Occipital lobe (tissue), 2 donors: ENCODE measurements around a stretch of chr20.

DNA sequence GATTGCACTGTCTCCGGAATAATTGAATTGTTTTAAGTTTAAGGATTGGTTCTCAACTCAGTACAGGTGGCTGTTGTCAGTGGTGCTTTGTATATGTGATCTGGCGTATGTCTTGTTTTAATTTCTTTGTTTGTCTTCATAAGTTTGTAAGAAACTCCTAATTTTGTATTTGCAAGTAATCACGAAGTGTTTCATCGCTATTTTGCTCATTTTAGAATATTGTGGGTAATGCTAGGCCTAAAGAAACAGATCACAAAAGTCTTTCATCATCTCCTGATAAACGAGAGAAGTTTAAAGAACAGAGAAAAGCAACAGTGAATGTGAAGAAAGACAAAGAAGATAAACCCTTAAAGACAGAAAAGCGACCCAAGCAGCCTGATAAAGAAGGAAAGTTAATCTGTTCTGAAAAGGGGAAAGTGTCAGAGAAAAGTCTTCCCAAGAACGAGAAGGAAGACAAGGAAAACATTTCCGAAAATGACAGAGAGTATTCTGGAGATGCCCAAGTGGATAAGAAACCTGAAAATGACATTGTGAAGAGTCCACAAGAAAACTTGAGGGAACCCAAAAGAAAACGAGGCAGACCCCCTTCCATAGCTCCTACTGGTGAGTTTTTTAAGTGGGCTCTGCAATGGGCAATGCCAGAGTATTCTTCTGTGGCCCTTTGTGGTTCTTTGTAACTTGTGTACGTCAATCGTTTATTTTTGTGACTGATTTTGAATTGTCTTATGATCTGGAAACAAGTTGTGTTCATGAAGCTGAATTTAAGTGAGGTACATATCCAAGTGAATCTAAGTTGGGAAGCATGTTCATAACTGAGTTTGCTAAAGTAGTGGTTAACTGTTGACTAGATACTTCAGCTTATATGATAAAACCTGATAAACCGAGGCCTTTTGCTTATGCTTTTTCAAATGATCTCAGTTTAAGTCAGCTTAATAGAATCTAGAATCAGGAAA, 91.2 kb downstream of the SCAND1 start:
- RAMPAGE, long total RNA, result no peak

DNA sequence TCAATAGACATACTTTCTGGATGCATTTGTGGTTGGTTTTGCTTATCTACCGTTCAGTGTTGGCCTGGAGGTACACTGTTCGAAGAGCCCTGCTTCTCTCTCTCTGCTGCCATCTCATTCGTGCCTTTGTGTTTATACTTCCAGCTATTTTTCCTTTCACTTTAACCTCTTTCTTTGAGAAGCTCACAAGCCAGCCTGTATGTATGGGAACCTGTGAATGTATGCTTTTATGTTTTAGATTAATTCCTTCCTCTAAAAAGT, 83.1 kb downstream of the SCAND1 start:
- RAMPAGE, long total RNA, result no peak

DNA sequence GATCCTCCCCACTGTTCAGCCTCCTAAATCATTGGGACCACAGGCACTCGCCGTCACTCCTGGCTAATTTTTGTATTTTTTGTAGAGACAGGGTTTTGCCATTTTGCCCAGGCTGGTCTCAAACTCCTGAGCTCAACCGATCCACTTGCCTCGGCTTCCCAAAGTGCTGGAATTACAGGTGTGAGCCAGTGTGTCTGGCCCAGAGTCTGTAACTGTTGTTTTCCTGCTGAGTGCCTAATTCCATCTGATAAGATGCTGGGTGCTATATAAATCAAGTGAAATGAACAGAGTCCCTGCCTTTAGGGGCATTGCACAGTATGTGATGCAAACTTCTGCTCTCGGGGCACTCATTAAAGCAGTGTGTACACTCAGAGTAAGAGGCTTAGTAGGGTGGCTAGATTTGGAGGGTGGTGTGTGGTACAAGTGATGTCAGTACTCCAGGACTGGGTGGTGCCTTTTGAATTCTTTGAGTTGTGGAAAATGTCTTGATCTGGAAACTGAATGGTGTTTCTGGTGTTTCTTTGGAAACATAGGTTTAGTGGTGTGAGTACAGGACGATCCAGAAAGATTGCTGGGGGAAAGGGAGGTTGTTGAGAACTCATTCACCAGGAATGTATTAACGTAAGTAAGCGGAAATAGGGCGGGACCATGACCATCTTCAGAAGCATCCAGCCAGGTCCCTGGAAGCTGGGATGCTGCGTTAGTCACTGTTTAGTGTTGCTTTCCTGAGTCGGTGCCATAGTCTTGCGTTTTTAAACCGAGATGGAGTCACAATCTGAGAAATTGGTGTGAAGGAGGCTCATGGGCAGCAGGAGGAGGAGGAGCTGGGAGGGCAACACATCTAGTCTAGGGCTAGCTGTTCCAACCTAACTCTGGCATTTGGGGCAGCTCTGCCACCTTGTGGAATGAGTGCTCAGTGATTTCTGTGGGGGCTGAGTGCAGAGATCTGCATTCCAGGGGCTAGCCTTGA, 70.5 kb downstream of the SCAND1 start:
- RAMPAGE, long total RNA, result no peak

DNA sequence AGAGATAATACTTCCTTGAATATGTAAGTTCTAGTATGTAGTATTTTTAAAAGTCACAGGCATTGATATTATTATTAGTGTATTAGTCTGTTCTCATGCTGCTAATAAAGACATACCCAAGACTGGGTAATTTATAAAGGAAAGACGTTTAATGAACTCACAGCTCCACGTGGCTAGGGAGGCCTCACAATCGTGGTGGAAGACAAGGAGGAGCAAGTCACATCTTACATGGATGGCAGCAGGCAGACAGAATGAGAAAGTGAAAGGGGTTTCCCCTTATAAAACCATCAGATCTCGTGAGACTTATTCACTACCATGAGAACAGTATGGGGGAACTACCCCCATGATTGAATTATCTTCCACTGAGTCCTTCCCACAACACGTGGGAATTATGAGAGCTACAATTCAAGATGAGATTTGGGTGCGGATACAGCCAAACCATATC, 5.0 kb upstream of the SCAND1 start:
- RAMPAGE, long total RNA, result no peak

DNA sequence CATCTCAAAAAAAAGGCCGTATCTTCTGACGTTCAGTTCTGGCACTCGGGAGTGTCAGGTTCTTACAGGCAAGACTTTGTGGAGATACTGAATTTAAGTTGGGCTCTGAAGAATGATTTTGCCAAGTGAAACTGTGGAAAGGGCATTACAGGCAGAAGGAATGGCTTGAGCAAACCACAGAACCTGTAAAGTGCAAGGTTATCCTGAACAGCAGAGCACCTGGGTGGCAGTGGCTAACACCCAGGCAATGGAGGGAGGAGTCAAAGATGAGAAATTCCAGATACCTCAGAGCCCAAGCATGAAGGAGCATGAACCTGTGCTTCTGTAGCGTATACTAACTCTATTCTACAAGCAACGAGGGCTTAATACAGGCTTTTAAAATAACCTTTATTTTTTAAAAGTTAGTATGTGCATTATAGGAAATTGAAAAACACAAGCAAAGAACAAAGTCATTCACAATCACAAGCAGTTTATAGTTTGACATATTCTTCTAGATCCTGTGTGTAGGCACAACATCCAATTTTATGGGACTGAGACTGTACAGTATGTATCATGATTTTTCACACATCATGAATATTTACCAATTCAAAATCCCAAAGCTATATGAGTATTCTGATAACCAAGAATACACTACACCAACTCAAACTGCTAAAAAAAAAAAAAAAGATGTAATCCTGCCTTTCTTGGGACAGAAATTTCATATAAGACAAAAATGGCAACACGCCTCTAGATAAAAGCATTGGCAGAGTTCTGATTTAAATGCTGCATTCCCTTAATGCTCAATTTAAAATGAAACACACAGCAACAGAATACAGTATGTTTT, 77.1 kb downstream of the CNBD2 start:
- RAMPAGE, long total RNA, result no peak

DNA sequence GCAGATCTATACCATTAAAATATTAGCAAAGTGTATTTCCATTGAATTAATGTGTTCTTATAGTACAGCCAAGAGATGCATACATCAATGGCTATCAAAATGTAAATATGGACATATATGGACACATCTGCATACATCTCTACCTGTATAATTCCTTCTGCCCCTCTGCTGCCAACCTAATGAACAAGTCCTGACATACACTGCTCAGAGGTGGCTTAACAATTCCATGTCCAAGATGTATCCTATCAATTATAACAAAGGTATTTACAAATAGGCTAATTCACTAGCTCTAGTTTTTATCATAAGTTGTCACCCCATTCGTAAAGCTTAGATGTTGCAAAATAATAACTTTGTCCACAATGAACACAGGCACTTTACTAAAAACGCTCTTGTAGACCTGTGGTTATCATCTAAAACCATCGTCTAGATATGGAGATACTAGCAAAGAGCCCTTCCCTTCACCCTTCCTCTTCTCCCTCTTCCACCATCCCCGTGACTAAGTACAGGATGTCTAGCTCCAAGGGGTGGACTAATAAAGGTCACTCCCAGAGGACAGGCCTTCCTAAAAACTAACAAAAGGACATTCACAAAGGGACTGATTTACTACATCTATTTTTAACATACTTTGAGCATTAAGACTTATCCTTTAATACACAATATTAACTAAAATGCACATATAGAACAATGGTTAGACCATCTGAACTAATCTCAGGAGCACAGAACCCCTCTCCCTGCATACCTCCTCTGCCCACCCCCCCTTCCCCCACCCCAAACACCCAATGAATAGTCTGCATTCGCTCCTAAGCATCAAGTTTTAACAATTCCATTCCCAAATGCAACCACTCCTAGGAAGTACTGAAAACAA, 77.9 kb downstream of the CNBD2 start:
- RAMPAGE, long total RNA, result start-site peak on the minus strand centred at position 666 of the sequence, 140 bp wide, 64 and 96 reads in 2 replicates

- RAMPAGE, long total RNA, result start-site peak on the plus strand at chr20:36092671-36092749, 1,100 and 333 reads in 2 replicates
Measured at GRCh38 chr20:36092425-36093112, 62.0 kb upstream of the EPB41L1 start.

DNA sequence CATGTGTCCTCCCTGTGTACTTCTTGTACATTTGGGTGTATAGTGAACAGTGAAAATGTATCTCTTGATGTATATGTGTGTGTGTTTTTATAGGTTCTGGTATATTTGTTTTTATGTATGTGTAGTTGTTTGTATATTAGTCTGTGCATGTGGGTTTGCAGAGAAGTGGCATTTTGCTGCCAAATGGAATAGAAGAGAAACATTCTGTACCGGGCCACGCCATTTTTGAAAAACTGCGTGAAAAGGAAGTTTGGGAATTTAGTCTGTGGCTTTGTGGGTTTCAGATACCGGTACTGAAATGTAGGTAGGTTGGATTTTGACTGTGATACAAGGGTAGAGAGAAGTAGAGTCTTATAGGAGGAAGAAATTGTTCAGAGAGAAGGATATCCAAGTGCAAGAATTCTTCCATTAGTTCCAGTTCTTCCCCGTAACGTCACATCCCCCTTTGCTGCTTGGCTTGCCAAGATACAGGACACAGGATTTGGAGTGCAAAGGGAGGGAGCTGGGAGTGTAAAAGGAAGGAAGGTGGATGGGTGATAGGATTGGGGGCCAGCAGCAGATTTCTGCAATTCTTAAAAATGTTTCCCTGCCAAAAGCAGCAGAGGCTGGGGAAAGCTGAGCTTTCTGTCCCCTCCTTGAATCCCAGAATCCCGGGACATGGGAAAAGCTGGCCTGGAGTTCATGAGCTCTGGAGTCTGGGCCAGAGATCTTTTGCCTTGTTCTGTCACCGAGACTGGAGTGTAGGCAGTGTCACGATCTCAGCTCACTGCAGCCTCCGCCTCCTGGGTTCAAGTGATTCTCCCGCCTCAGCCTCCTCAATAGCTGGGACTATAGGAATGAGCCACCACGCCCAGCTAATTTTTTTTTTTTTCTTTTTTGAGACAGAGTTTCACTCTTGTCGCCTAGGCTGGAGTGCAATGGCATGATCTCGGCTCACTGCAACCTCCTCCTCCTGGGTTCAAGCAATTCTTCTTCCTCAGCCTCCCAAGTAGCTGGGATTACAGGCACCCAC, 60.1 kb upstream of the EPB41L1 start:
- RAMPAGE, long total RNA, result no peak

- RAMPAGE, long total RNA, result no peak
Measured at GRCh38 chr20:36155010-36155513, 522 bp downstream of the EPB41L1 start.

GRCh38 chr20:36270944-36271945, 34.9 kb upstream of the DLGAP4 start:
- RAMPAGE, long total RNA, result no peak

DNA sequence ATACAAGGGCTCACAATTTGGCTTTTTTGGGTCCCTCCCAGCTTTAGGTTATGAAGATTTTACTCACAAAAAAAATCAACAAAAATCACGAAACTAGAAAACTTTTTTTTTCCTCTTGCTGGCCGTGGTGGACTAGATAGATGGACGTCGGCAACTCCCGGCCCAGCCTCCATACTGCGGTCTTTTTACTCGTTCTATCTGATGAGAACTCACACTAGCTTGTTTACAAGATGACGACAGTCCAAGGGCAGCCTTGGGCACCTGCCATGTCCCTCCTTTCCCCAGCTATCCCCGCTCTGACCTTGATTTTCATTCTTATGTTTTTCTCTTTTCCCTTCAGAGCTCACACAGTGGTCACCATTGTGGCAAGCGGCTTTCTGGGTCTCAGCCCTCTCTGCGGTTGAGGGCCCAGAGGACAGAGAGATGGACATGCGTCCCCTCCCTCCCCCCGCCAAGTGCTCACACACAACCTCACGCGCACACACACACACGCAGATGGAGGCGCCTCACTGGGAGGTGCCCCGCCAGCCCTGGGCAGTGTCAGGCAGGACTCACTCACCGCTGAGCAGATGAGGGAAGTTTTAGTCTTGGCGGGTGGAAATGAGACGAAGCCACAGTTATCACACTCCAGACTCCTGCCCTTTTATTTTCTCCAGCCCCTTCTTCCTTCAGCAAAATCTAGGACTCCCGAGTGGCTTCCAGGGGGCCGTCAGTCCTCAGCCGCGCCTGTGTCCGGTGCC, 14.0 kb upstream of the MYL9 start:
- RAMPAGE, long total RNA, result no peak

- RAMPAGE, long total RNA, result no peak
Measured at GRCh38 chr20:36802828-36803302, 29.3 kb upstream of the DSN1 start.

- RAMPAGE, long total RNA, result no peak
Measured at GRCh38 chr20:36950524-36950979, 956 bp downstream of the SAMHD1 start.

DNA sequence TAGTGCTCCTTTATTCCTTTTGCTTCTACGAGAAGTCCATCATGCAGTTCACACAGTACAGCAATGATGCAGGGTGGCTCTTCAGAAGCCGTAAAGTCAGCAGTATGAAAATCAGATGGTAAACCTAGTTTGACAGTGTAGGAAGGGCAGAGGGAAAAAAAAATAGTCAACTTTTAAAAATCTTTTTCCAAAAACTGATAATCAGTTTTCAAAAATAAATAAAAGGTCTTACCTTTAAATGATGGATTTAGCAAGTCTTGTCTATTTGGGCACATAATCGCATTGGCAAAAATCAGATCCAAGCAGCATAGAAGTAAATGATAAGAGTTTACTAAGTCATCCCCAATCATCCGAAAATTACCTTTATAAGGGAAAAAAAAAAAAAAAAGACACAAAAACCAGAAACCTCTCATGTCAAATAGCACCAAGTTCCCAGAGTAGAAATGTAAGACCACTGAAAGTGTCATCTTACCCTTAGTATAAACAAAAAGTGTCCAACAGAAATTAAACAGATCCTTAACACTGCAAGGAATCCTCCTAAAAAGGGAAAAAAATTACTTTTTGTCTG, 29.0 kb downstream of the RBL1 start:
- RAMPAGE, long total RNA, result no peak

DNA sequence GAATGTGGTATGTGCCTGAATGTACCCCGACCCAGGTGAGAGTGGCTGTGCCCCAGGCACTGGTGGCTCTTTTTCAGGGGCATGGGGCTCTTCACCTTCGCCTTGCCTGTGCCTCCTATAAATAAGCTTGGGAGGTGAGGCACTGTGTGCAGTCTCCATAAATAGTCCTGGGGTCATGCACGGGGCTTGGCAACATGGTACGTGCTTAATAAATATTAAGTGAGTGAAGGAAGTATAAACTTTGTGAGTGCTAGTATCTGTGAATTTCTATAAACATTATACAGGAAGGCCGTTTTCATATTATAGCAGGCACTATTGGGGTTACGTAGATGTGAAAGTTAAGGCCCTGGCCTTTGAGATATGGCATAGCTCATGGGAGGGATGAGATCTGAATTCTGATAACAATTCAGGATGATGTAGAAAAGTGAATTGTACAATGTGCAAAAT, 32.9 kb downstream of the GHRH start:
- RAMPAGE, long total RNA, result no peak

DNA sequence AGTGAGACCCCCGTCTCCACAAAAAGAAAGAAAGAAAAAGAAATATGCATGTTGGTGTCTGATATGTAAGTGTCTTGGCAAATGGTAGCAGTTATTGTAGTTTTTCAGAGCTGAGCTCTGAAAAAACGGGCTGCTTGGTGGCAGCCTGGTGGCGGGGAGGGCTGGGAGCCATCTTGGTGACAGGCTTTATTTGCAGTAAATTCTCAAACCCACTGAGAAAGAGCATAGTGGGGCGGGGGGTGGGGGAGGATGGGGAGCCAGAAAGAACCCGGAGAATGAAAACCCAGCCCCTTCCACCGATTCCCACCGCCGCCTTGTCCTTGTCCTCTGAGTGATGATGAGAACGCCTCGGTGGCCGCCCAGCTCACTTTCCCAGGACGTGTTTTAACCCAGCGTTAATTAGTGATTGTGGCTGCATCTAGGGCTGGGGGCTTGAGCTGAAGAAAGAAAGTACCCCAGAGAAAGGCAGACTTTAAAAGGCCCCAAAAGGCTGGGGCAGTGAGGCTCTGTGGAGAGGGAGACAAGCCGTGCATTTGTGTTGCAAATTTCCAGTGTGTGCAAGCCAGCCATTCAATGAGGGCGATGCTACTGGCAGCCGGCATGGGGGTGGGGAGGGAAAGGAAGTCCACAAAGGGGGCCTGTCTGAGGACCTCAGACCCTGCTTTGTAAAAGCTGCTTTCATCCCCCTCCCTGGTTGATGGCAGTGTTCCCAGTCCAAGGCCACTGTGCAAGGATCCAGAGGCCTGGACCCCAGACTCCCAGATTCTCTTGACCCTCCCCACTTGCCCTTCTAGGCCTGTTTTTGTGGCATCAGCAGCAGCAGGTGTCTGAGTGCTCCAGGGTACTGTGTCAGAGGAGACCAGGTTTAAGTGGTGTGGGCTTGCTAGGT, 6.2 kb upstream of the GHRH start:
- RAMPAGE, long total RNA, result no peak

DNA sequence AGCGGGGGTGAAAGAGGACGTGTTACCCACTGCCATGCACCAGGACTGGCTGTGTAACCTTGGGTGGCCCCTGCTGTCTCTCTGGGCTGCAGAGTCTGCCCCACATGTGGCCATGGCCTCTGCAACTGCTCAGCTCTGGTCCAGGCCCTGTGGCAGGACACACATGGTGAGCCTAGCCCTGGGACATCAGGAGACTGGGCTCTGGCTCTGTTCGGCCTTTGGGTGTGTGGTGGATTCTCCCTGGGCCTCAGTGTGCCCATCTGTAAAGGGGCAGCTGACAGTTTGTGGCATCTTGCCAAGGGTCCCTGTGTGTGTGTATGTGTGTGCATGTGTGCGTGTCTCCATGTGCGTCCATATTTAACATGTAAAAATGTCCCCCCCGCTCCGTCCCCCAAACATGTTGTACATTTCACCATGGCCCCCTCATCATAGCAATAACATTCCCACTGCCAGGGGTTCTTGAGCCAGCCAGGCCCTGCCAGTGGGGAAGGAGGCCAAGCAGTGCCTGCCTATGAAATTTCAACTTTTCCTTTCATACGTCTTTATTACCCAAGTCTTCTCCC, 58.7 kb downstream of the SRC start:
- RAMPAGE, long total RNA, result no peak

DNA sequence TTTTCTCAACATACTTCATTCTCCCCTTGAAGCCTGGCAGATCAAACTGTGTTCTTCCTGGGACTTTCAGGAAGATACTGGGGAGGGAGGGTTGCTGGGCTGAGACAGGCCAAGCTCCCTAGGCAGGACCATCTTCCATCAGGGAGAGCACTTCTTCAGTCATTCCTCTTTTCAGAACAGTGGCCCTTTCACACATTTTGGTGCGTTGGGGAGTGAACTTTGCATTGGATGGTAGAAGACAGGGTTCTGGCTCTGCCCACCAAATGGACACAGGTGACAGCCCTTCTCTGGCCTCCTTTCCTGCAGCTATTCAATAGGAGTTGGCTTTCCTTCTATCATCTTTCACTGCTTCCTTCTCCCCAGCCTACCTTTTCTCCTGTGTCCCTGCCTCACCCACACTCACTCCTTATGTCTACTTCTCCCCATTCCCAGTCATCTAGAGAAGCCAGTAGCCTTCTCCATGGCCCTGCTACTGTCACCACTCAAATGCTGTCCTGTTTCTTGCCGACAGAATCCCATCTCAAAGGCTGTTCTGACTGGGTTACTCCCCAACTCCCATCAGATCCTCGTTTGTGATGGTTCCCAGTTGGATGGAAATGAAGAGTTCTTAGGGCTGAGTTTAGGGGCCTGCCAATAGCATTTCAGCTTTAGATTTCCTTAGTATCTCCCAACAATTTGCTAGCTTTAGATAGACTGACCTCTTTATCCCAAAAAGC, 6.6 kb upstream of the NNAT start:
- RAMPAGE, long total RNA, result no peak

DNA sequence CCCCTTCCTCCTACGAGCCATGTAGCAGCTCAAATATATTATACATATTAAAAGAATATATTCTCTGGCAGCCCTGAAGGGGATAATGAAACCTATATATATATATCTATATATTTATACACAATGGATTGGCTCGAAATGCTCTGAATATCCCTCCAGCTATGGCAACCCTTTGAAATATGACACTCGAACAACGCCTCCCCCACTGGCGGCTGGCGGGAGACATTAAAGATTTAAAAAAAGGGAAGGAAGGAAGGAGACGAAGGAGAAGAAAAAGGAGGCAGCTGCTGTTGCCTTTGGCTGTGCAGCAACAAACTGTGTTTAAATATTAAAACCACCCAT, 39.8 kb upstream of the BLCAP start:
- RAMPAGE, long total RNA, result no peak

DNA sequence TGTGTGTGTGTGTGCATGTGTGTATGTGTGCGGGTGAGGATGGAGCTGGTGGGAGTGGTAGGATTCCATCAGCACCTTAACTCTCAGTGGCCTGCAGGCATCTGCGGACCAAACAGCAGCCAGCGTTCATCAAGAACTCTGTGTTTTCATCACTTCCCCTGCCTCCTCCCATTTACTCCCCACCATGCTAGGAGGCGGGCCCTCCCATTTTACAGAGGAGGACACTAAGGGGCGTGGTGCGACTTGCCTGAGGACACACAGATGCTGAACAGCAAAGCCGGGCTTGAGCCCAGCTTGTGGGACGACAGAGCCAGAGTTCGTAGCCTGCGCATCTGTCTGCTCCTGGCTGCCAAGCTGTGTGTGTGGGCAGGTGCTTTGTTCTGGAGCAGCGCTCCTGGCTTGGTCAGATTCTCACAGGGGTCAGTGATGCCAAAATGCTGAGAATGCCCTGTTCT, 9.0 kb downstream of the VSTM2L start:
- RAMPAGE, long total RNA, result no peak